Left lobe of liver (tissue), 1 donor: ENCODE data around the gene ARHGAP31.

GRCh38 chr3:118972997-118973211 is 61.7 kb downstream of the IGSF11 start:
- PRO-cap: no peak

GRCh38 chr3:119257938-119258334 is 17.3 kb upstream of the B4GALT4 start:
- PRO-cap: no peak

- PRO-cap: bidirectional peak, plus-strand start at chr3:119294383, minus-strand start at chr3:119294235; bidirectional peak, plus-strand start at chr3:119294647, minus-strand start at chr3:119294537
These were observed at the start of gene ARHGAP31 for GRCh38 chr3:119294306-119294911. Gene ARHGAP31 (plus strand): TSS chr3:119294383.

GRCh38 chr3:119337197-119337809 is 43.1 kb downstream of the ARHGAP31 start:
- PRO-cap: no peak

DNA sequence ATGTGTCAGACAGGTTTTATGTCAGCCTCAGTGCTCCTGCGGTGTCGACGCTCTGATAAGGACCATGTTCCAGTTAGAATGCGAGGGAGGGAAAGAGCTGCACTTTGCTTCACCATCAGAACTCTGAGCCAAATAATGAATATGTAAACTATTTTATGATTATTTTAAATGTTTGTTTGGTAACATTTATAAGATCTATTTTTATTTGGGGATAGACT is 45.1 kb downstream of the TMEM39A start:
- PRO-cap: no peak

DNA sequence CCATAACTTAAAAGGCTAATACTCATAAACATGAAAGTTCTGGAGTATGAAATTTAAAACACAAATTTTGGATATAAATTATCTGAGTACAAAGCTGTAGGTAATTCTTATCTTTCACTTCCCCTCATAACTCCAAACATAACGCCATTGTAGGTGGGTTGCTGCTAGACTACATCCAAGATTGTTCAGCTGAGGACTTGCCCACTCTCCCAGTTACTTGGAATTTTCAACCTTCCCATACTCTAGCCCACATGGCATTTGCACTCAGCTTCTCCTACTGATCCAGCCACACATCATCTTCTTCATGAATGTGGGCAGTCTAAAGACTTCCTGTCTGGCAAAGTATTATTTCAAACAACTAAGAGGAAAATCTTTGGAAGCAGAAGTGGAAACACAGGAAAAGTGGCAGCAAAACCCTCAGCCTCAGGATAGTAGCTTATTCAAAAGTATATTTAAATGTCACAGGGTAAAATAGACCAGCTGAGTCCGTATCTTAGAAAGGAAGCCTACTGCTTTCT is 32.4 kb downstream of the TMEM39A start:
- PRO-cap: no peak

DNA sequence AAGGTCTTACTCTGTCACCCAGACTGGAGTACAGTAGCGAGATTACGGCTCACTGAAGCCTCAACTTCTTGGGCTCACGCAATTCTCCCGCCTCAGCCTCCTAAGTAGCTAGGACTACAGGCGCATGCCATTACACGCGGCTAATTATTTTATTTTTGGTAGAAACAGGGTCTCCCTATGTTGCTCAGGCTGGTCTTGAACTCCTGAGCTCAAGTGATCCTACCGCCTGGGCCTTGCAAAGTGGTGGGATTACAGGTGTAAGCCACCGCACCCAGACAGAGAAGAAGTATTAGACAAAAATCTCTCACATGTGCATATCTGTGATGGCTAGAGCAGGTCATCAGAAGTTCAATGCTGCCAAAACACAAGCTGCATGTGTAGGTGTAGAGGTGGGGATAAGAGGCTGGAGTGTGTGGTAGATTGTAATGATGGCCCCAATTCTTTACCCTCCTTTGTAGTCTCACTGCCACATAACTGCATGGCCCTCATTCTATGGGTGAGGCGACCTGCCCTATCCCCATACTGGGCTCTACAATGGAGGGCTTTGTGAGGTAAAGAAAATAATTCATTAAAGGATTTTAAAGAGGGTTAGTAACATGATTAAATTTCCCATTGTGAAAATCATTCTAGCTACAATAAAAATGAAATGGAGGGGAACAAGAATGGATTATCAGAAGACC is 23.5 kb downstream of the TMEM39A start:
- PRO-cap: no peak

DNA sequence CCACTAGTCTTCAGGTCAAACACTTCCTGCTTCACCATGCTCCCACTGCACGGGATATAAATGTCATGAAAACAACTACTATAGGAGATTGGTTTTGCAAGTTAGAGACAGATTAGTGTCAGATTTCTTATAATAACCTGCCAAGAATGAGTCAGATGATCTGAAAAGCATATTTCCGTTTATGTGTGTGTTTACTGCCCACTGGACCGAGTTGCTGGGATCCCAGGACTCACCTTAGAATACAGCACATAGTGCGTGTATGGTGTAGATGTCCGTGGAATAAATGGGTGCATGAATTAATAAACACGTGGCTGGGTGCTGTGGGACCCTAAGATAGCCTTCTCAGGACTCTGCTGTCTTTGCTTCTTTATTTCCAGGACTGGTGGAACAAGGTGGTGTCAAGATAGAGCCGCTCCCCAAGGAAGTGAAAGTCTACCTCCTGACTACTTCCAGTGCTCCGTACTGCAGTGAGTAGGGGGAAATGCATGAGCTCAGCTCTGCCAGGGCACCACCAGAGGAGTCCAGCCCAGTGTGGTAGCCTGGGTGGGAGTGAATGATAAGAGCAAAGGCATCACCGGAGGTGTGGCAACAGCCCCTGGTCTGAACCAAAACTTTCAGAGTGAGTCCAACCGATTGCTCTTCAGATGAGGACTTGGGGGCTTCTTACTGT is 21.6 kb downstream of the PLA1A start:
- PRO-cap: no peak

- PRO-cap: no peak
These were observed 31.3 kb downstream of the PLA1A start for GRCh38 chr3:119628799-119629491.

- PRO-cap: no peak
These were observed 10.0 kb downstream of the POPDC2 start for GRCh38 chr3:119650234-119651036.

DNA sequence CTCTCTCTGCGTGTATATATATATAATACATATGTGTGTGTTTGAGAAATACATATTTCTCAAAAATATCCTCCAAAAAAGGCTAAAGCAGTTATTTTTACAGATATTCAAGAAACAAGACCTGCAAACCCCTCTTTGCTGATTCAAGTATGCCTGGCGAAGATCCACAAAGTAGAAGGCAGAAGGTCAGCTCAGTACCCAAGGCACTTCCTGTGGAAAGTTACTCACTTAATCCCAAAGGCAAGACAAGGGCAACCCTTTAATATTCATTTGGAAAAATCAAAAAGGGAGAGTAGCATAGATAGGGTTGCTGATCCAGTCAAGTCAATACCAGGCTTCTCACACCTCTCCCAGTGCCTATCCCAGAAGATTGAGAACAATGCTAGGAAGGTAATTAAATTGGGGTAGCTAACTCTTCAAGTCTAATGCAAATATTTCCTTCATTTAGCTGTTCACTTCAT is 7.3 kb downstream of the COX17 start:
- PRO-cap: no peak

GRCh38 chr3:119967788-119968304 is 126.4 kb downstream of the GSK3B start:
- PRO-cap: no peak

- PRO-cap: no peak
These were observed 51.1 kb downstream of the GSK3B start for GRCh38 chr3:120043097-120043613.

GRCh38 chr3:120053923-120054900 is 40.0 kb downstream of the GSK3B start:
- PRO-cap: no peak

DNA sequence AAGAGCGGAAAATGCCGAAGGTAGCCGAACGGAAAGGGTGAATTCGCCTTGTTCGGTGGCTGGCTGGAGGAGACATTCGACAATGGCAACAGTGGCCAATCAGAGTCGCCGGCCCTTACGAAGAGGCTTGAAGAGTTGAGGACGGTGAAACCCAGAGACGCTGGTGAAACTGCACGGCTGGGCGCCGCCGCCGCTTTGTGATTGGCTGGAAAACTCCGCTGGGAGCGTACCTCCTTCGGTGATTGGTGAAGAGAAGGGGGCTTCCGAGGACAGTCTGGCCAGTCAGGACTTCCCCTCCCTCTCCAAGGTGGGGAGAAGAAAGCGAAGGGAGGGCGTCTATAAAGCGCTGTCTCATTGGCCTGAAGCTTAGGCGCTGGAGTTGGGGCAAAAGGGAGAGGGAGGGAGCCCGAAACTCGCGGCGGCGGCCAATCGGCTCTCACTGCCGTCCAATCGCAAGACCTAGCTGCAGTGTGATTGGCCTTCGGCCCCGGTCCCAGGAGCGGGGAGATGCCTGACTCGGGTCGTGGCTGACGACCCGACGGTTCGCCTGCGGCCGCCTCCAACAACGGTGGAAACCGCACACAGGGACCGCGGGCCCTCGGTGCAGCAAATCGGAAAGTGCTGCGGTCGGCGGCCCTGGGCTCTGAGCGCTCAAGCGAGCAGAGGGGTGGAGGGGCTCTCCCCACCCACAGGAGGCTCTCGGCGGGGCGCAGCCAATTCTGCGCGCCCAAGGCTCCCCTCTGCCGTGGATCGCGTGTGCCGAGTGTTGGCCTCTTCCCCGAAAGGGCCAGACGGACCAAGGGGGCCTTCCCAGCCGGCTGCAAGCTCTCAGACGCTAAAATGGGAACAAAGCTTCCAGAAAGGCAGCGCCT is 725 bp upstream of the GSK3B start:
- PRO-cap: bidirectional peak, plus-strand start at position 514 of the sequence, minus-strand start outside the sequence

DNA sequence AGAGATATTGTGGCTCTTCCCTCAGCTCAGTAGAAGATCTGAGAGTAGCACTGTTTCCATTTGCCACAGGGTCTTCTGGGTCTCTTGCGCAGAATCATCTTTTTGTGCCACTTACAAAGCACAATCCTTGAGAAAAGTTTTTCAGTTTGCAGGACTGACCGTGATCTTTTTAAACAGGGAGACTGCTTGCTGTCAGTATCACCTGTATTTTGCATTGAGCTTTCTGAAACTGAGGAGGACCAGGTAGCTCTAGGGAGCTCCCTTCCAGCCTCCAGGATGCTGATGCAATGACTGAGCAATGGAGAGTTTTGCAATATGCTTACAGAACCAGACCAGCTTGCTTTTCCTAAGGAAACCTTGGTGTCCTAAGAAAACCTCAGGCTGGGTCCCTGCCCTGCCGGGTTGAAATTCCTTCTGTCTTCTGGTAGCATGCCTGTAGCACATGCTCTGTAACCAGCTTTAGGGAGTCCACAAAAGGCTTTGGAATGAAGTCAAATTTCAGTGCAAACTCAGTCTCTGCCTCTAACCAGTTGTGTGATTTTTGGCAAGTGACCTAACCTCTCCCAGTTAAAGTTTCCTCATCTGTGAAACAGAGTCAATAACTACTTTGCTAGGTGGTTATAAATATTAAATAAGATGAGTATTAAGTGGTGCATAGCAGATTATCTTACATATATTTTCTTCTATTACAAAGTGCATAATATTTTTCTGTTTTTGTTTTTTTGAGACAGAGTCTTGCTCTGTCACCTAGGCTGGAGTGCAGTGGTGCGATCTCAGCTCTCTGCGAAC is 65.8 kb upstream of the GSK3B start:
- PRO-cap: no peak

- PRO-cap: no peak
These were observed 1.1 kb downstream of the FSTL1 start for GRCh38 chr3:120449504-120450218.

GRCh38 chr3:120780834-120781603 is 38.5 kb downstream of the GTF2E1 start:
- PRO-cap: no peak

GRCh38 chr3:120855755-120856422 is 52.1 kb upstream of the STXBP5L start:
- PRO-cap: no peak

DNA sequence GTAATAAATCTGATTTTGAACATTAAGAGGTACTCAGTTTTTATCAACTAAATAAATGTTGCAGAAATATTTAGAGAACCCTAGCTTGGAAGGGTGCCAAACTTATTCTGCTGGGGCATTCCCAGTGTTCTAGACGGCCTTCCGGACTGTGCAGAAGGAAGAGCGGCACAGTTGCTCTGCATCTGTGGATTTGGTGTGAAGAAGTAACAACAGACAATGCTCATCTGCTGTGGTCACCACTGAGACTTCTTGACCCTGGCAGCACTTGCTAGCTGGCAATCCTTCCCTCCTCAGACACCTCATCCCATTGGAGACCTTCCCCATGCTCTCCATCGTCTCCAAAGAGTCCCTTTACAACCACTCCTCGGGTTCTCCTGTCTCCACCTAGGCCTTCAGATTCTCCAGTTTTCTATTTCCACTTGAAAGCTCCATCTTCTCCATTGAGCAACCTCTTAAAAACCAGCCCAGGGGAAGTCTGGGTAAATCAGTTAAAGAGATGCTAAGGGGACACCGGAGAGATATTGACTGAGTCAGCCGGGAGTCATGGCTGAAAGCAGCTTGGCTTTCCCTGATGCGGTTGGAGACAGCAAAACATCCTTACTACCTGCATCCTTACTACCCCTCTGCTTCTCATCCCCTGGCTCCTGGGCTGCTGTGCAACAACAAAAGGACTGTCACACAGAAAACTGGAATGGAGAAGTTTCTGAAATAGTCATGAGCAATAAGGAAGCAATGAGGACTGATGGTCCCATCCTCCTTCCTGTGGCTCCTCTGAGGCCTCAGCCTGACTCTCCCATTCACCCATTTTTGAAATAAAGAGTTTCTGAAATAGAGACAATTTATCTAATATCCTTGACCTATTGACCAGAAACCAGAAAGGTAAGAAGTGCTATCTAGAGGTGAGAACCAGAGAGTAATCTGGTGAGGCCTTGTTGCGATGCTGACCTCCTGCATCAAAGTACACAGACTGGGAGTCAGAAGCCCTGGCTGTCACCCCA is 1.3 kb downstream of the HCLS1 start:
- PRO-cap: no peak